AG09319 (cell line): ENCODE data around the genes TNIP1, G3BP1 and NMUR2.

DNA sequence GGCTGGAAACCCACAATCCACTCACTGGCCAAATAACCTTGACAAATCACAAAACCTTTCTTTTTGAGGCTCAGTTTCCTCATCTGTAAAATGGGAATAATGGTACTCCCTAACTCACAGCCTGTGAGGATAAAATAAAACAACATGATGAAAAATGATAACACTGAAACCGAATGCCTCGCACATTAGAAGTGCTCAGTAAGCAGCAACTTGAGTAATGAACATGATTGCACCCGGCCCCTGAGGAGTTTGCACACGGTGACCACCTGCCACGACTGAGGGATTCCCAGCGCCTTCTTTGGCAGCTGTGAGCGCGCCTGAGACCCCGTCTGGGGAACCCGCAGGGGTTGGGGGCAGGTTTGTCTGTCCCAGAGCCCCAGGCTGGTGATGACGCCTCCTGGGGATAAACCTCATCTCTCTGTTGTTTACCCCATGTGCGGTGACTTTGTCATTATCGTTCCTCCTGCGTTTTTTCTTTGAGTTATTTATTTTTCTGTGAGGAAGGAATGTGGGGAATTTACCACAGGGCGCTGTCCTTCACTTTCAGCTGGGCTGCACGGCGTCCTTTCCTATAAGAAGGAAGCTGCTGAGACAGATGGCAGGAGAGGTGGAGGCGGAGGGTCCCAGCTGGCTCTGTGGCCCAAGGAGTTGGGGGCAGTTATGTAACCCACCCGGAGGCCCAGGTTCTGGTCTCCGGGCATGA is 3.1 kb upstream of the SYNPO start:
- RRBS, result no CpG with 5 or more reads among the region's 20 CpGs

GRCh38 chr5:150729444-150730015 is 28.7 kb upstream of the RBM22 start:
- RRBS, result no CpG with 5 or more reads among the region's 4 CpGs

DNA sequence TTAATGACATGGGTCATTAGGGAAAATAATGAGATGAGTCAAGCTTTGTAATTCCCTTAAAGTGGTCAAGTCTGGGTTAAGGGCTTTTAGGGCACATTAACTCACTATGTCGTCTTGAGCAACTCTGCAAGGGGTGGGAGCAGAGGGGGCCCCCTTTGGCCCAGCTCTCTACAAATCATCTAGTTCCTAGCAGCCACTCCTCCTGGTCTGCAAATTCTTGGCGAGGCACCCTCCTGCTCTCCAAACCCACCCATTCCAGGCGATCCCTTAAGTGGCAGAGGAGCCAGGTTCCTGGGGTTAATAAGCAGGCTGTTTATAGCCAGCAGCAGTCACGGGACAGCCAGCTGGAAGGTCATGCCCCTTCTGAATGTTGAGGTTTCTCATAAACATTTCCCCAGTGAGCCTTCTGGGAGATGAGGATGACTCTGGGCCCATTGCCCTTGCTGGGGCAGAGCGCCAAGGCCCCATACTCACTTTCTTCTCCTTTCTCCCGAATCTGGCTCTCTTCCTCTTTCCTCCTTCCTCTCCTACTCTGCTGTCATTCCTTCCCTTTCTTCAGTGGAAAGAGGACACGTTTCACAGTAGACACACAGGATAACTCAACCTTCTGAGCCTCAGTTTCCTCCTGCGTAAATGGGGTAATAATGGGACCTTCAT is 14.3 kb upstream of the GPX3 start:
- RRBS, result no CpG with 5 or more reads among the region's 8 CpGs

GRCh38 chr5:151014888-151015442 is 5.4 kb upstream of the GPX3 start:
- RRBS, result no CpG with 5 or more reads among the region's 1 CpG

GRCh38 chr5:151021154-151021520 is 746 bp downstream of the GPX3 start:
- RRBS, result no CpG with 5 or more reads among the region's 1 CpG

GRCh38 chr5:151080408-151081725 is at the start of gene TNIP1:
Gene TNIP1, minus strand, starts transcription at chr5:151081034.
- RRBS, result 1% methylated on average over 41 of the region's 109 CpGs

DNA sequence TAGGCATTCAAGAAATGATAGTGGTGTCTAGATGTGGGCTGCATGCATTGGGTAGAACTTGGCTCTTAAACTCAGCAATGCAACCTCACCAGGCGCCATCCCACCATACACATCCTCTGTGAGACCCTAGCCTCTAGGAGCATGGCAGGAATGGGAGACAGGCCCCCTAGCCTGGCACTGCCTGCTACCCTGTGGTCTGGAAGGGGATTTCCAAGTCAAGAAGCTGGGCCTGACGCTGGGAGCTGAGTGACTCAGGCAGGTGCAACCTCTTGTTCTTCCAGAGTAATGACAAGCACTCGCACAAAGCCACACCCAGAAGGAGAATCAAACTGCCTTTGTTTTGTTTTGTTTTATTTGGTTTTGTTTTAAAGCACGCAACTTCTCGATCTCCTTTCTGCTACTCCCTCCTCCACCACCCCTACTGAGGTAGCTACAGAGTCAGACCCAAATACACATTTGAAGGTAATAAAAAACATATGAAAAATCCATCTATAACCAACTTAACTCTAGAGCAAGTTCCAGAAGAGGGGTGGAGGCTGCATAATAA is 2.5 kb upstream of the TNIP1 start:
- RRBS, result no CpG with 5 or more reads among the region's 5 CpGs

DNA sequence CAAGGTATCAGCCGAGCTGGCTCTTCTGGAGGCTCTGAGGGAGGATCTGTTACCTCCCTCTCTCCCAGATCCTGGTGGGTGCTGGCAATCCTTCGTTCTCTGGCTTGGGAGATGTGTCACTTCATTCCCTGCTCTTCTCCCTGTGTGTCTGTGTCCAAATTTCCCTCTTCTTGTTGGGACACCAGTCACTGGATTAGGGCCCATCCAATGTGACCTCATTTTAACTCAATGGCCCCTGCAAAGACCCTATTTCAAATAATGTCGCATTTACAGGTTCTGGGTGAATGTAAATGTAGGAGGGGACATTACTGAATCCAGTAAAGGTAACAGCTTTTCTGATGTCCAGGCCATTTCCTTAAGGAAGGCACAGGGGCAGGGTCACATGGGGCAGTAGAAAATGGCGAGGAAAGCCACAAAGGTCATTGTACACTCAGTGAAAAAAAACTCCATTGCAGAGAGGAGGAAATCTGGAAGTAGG is 6.3 kb downstream of the CCDC69 start:
- RRBS, result no CpG with 5 or more reads among the region's 4 CpGs

- RRBS, result no CpG with 5 or more reads among the region's 2 CpGs
These were observed 28.6 kb upstream of the FAT2 start for GRCh38 chr5:151619812-151620138.

- RRBS, result no CpG with 5 or more reads among the region's 4 CpGs
These were observed 2.7 kb downstream of the SPARC start for GRCh38 chr5:151683700-151684681.

- RRBS, result no CpG with 5 or more reads among the region's 106 CpGs
These were observed at the start of gene G3BP1 for GRCh38 chr5:151771771-151772845. Gene G3BP1, plus strand, starts transcription at chr5:151771954.

DNA sequence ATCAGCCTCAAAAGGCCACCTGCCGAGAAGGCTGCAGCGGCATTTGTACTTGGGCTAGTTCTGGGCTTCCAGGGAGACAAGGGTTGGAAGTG is 938 bp downstream of the G3BP1 start:
- RRBS, result no CpG with 5 or more reads among the region's 2 CpGs

DNA sequence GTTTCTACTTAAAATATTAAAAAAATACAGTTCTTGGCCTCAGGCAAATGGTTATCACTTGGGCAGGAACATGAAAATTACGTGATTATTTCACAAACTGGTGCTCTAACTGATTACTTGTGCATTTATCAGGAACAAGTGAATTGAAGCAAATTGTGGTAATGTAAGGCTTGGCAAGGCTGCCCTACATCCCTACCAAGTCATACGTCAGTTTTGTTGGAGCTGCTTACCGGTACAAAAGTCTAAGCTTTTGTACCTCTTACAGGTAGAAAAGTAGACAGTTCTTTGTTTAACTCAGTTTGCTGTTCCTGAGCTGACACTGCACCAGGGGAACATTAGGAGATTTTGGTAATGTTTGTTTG is 2.2 kb downstream of the G3BP1 start:
- RRBS, result no CpG with 5 or more reads among the region's 3 CpGs

GRCh38 chr5:151865243-151865639 is 59.4 kb downstream of the GLRA1 start:
- RRBS, result no CpG with 5 or more reads among the region's 3 CpGs

GRCh38 chr5:152405095-152405585 is at the start of gene NMUR2:
Gene NMUR2, minus strand, starts transcription at chr5:152405279.
- RRBS, result no CpG with 5 or more reads among the region's 8 CpGs

DNA sequence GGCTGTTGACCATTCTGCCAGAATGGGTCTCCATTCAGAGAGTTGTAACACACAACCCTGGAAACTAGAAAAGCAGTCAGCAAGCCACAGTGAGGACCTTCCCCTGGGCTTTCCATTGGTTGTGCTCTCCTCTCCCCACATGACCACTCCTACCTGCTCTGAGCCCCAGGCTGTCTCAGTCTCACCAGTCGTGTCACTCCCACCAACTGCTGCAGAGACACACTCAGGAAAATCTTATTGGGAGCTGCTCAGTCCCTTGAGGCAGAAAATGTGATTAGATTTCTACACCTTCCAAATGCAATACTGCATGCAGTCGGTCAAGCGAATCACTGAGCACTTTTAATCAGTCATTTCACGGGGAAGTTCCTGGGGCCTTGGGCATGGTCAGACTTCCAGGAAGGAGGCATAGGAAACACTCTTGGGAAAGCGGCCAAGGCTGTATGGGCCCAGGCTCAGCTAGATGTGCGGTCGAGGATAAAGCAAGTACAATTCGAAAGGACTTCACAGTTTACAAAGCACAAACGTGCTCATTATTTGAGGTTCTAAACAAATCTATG is 284.2 kb upstream of the NMUR2 start:
- RRBS, result no CpG with 5 or more reads among the region's 9 CpGs

DNA sequence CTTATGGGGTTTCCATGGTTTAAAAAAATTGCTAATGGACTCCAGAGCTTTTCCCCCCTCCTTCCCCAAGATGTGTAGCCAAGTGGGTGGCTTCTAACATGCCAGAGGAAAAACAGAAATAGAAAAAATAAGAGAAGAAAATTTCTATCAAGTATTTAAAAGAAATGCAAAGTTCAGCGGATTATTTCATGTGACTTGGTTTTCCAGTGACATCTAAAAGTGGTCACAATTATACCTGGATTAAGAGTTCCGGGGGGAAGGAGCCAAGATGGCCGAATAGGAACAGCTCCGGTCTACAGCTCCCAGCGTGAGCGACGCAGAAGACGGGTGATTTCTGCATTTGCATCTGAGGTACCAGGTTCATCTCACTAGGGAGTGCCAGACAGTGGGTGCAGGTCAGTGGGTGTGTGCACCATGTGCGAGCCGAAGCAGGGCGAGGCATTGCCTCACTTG is 165.4 kb upstream of the GRIA1 start:
- RRBS, result no CpG with 5 or more reads among the region's 11 CpGs

- RRBS, result no CpG with 5 or more reads among the region's 1 CpG
These were observed 179.2 kb downstream of the FAM114A2 start for GRCh38 chr5:153859556-153859801.

- RRBS, result no CpG with 5 or more reads among the region's 8 CpGs
These were observed 61.3 kb upstream of the SAP30L start for GRCh38 chr5:154384458-154385031.